ENCODE measurements around a stretch of chr9.

- PRO-cap, result no peak
- RRBS, 2 experiments, result no CpG with 5 or more reads among the region's 8 CpGs
Measured at GRCh38 chr9:131650653-131651326, 89.1 kb downstream of the RAPGEF1 start.

DNA sequence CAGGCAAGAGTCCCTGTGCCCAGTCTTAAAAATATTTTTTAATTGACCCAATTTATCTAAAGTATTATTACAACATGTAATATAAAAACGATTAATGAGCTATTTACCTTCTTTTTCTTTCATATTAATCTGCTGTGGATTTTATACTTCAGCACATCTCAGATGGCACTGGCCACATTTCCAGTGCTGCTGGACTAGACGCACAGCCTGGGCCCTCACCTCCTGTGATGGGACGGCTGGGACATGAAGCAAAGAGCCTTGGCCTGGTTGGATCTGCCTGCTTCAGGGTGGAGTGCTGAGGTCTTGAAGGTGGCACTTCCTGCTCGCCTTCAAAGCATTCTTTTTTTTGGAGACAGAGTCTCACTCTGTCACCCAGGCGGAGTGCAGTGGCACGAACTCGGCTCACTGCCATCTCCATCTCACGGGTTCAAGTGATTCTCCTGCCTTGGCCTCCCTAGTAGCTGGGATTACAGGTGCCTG lies 73.2 kb downstream of the RAPGEF1 start:
- PRO-cap, result no peak
- RRBS, 2 experiments, result no CpG with 5 or more reads among the region's 8 CpGs

GRCh38 chr9:131677057-131678331 lies 62.4 kb downstream of the RAPGEF1 start:
- PRO-cap, result no peak
- RRBS, 2 experiments, result no CpG with 5 or more reads among the region's 13 CpGs

DNA sequence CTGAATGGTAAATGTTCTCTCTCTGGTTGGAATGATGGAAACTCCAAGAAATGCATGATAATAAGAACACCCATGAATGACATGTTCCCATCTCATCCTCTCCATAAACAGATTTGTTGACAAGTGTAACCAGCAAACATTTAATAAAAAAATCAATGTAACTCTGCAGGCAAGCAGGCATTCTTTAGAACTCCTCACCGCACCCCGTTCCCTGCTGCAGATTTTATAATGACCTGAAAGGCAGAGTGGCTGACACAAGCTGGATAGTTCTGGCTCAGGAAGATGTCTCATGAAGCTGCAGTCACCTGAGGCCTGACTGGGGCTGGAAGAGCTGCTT lies 44.2 kb downstream of the RAPGEF1 start:
- PRO-cap, result no peak
- RRBS, 2 experiments, result no CpG with 5 or more reads among the region's 2 CpGs

GRCh38 chr9:131720391-131720982 lies 19.4 kb downstream of the RAPGEF1 start:
- PRO-cap, result no peak
- RRBS, 2 experiments, result no CpG with 5 or more reads among the region's 6 CpGs

DNA sequence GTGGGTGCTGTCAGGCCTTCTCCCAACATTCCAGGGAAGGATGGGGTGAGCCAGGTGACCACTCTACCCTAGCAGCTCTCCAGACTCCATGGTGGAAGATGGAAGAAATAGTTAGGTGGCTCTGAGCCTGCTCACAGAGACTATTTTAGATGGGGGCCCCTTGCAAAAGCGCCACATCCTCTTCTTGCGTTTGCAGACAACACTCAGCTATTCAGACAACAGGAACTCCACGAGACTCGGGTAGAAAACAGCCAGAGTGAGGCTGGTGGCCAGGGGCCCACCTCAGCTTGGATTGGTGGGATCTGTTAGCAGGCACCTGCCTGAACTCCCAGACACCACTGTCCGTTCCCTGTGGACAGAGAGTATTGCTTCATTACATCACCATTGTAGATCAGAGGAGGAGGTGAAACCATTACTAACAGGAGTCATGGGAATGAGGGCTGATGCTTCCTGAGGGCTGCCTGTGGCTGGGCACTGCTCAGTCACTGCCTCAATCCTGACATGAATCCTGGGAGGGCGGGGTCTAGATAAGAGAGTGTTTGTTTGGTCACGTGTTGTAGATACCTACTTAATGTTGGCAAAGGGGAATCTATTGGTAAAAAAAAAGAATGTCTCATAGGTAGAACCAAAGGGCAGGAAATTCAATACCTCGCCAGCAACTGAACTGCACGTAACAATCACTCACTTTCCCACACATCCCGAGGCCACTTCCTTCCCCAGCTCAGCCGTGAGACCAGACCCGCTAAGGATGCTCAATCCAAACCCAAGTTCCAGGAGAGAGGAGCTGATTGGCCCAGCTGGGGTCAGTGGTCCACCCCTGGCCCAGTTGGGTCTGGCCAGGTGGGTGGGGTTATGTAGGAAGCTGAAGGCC lies 4.4 kb upstream of the RAPGEF1 start:
- PRO-cap, result no peak
- RRBS, 2 experiments, result no CpG with 5 or more reads among the region's 12 CpGs

DNA sequence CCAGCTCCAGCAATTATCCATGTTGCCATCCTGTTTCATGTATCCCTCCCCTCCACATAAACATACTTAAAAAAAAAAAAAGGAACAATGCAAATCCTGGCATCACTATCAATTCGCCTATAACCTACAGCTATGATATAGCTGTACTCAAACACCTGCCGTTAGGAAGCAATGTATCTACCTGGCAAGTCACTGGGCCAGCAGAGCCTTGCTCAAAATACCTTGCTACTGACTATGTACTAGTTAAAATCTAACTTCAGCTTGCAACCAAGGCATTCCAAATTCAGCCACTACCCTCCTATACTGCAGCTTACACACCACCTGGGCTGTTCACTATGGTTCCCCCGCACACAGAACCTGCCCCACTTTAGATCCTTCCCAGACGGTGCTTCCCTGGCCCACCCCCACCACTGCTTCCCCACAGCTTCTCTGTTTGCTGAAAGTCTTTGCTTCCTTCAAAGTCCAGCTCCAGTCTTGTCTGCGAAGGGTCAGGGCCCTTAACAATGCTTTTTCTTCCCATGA lies 89.9 kb downstream of the MED27 start:
- PRO-cap, result no peak
- RRBS, 2 experiments, result no CpG with 5 or more reads among the region's 5 CpGs

GRCh38 chr9:132059142-132059831 lies 20.4 kb downstream of the MED27 start:
- PRO-cap, result no peak
- RRBS, 2 experiments, result no CpG with 5 or more reads among the region's 13 CpGs

- PRO-cap, result no peak
- RRBS, 2 experiments, result 2% methylated on average over 8 of the region's 34 CpGs; no CpG with 5 or more reads in 1 of the 2 experiments
Measured at GRCh38 chr9:132141083-132142407, 20.3 kb upstream of the NTNG2 start.

GRCh38 chr9:132163134-132163651 lies 1.3 kb downstream of the NTNG2 start:
- PRO-cap, result no peak
- RRBS, 2 experiments, result 2% methylated on average over 25 to 31 of the region's 52 CpGs

DNA sequence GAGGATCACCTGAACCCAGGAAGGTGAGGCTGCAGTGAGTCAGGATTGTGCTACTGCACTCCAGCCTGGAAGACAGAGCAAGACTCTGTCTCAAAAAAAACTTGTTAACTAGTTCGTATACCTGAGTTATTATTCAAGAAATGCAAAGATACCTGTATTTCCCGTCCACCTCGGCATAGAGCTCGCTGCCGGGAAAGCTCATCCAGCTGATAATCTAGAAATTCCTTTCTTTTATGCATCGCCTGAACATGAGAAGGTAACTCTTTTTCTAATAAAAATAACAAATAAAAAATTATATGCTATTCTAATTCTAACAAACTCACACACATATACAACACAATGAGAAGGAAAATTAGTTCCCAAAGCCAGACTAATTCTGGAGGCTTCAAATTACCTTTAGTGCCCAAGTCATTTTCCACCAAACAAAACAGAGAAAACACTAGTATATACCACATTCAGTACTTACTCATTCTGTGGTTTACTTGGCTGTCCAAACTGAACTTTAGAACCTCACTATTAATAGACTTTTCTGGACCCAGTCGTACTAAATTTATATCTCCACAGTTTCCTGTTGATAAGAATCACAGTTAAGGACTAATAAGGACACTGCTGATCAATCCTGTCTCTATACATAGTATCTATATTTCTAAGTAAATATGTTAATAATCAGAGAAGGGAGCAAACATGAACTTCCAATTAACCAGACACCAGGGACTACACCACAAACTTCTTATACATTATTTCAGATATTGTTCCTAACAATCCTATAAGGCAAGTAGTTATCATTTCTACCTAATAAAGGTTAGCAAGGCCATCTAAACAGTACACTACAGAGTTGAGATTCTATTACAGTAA lies 66.5 kb downstream of the SETX start:
- PRO-cap, result no peak
- RRBS, 2 experiments, result no CpG with 5 or more reads among the region's 7 CpGs

DNA sequence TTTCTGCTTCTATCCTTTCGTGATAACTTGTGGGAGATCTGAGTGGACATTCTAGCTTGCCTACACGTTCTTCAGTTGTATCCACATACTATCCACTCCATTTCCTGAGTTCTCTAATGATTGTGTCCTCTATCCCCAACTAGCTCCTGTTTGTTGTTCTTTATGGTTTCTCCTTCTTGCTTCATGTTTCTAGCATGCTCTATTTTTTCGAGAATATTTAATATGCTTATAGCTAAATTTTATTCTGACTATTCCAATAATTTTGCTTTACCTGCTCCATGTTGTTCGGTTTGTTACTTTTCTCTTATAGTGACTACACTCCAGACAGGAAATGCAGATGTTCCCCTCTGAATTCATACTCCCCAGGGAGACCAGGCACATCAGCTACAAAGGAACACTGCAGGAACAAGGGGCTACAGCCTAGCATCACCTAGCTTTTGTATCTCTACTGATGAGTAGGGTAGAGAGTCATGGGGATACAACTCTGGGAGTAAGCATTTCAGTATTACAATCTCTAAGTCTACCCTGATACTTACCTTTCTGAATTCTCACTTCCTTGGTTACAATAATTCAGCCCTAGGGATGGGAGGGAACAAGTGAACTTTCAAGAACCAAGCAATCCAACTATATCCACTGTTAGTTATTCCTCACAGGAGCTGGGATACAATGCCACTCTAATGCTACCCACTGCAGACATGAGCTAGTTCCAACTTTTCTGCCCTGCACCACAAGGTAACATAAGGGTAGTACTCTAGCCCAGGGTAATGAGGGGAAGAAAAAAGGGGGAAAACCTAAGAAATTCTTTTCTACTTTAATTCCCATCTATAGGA lies 36.5 kb downstream of the SETX start:
- PRO-cap, result no peak
- RRBS, 2 experiments, result no CpG with 5 or more reads among the region's 4 CpGs

DNA sequence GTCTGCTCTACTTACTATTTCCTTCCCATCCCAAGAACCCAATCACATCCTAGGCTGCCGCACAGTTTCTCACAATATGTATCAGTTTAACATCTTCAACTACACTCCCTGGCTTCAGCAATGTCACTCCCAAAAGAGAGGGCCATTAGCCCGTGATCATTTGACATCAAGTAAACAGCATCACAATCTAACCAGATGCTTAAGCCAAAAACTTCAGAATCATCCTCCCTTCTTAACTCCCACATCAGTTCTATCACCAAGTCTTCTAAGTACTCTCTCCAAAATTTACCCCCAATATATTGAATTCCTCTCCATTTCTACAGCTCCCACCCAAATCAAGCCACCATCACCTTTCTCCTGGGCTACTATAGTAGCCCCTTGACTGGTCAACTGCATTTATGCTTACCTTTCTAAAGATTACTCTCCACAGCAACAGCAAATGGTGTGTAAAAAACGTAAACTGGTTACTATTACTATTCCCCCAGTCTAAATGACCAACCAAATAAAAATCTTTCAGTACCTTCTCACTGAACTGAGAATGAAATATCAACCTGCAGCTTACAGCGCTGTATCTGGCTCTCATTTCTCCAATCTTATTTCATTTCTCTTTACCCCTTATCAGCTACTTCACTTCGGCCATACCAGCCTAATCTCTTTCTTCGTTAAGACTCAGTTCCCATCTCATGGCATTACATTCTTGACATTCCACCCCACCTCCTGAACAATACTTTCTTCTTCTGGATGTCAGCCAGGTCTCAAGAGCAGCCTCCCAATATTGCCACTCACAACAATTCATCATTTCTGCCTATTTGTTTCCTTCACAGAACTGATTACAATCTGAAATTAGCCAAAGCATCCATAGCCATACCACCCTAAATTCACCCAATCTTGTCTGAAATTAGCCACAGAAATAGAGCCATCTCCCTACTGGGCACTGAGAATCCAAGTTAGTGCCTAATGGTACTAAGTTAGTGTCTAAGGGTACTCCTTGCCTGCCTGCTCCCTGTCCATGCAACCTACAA lies 35.6 kb downstream of the SETX start:
- PRO-cap, result no peak
- RRBS, 2 experiments, result no CpG with 5 or more reads among the region's 6 CpGs

GRCh38 chr9:132902551-132902998 lies 23.9 kb downstream of the SPACA9 start:
- PRO-cap, result no peak
- RRBS, 2 experiments, result no CpG with 5 or more reads among the region's 5 CpGs

- PRO-cap, result no peak
- RRBS, 2 experiments, result no CpG with 5 or more reads among the region's 15 CpGs
Measured at GRCh38 chr9:132945224-132945770, 881 bp upstream of the TSC1 start.

- PRO-cap, result no peak
- RRBS, 2 experiments, result 87 to 96% methylated on average over 4 to 8 of the region's 16 CpGs
Measured at GRCh38 chr9:133050644-133051346, 11.0 kb upstream of the CEL start.

GRCh38 chr9:133055708-133056247 lies 6.0 kb upstream of the CEL start:
- PRO-cap, result no peak
- RRBS, 2 experiments, result no CpG with 5 or more reads among the region's 17 CpGs

DNA sequence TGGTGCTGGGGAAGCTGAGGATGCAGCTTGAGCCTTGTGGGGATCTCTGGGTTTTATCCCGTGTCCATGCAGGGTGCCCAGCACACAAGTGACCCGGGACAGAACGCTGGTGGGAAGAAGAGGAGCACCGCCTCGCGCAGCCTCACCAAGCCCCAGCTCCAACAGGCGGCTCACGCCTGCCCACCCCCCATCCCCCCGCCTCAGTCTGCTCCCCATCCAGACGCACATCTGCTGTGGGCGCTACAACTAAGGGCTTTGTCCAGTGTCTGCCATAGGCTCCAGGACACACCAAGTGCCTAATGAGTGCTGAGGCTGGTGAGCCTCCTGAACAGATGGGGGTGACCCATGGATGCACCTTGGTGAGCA lies 13.7 kb downstream of the RALGDS start:
- PRO-cap, result no peak
- RRBS, 2 experiments, result no CpG with 5 or more reads among the region's 11 CpGs

DNA sequence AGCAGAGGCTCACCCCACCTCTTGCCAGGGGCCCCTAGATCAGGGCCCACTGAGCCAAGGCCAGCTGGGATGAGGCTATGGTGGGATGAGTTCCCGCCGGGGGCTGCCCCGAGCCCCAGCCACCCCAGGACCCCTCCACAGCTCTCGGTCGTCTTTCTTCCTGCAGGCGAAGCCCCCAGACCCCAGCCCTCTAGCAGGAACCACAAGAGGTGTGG lies 11.8 kb downstream of the RALGDS start:
- PRO-cap, result no peak
- RRBS, 2 experiments, result no CpG with 5 or more reads among the region's 6 CpGs

DNA sequence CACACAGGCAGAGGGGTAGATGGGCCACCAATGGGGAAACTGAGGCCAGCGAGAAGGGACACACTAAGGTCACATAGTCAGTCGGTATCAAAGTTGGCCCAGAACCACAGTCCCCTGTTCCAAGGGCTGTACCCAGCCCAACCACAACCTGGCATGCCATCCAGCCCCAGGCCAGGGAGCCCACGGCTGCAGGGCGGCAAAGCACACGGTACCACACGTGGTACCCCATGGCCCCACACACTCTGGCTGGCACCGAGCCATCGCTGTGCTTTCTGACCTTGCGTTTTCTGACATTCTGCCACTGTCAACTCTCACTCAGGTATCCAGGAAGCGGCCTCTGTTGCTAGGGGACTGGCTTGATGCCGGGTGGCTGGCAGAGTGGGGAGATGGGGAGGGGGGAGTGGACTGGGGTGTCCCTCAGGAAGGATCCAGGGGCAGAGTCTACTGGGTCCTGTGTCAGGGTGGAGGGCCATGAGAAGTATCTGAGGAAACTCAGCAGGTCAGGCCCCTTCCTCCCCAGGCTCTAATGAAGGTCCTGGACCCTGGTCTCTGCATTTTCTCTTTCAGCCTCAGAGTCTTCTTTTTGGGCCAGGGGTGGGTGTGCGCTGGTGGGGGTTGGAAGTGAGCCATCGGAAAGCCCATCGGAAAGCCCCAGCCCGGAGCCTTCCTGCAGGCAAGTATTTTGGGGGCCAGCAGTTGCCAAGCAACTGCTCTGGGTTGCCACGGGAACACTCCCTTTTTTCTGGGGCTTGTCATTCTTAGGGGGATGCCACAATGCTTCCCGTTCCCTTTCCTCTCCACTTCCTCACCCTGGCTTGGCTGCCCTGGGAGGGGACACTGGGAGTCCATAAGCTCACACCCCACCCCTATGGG lies 21.0 kb upstream of the RALGDS start:
- PRO-cap, result no peak
- RRBS, 2 experiments, result no CpG with 5 or more reads among the region's 17 CpGs

Data from astrocyte (in vitro differentiated cells and primary cell).